Skeletal muscle cell (primary cell): Measurements from ENCODE around the genes PRX, RAB4B, EGLN2 and CCDC97.

DNA sequence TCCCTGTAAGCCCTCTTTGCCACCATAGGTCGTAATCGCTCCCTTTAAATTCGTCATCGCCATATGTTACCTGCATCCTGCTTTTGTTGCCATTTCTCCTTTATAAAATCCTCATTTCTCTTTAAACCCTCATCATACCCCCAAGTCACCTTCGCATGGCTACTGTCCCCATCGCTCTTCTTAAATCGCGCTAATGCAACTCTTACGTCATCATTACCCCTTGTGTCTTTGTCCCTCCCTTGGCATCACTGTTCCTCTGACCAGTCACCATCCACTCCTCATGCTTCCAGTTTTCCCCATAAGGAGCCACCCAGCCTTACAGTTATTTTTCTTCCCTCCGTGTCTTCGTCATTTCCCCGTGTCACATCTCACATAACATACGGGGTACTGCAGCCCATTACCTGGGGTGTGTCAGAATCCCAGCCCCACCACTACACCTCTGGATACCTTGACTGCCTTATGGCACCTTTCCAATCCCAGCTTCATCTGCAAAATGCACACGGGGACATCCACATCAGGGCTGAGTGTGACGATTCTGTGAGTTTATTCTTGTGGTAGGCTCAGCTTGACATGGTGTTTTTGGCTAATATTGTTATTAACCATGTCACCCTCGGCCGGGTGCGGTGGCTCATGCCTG lies 688 bp downstream of the PLD3 start:
- RRBS = no CpG with 5 or more reads among the region's 18 CpGs

DNA sequence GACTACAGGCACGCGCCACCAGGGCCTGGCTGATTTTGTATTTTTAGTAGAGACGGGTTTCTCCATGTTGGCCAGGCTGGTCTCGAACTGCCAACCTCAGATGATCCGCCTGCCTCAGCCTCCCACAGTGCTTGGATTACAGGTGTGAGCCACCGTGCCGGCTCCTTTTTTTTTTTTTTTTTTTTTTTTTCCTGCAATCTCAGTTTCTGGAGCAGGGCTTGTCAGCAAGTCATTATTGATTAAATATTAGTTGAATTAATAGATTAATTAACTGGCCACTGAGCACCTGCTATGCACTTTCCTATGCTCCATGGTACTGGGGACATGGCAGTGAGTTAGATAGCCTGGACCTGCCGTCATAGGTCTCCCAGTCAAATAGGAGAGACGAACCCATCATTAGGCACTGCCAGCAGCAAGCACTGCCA lies 7.0 kb downstream of the PLD3 start:
- RRBS = no CpG with 5 or more reads among the region's 9 CpGs

DNA sequence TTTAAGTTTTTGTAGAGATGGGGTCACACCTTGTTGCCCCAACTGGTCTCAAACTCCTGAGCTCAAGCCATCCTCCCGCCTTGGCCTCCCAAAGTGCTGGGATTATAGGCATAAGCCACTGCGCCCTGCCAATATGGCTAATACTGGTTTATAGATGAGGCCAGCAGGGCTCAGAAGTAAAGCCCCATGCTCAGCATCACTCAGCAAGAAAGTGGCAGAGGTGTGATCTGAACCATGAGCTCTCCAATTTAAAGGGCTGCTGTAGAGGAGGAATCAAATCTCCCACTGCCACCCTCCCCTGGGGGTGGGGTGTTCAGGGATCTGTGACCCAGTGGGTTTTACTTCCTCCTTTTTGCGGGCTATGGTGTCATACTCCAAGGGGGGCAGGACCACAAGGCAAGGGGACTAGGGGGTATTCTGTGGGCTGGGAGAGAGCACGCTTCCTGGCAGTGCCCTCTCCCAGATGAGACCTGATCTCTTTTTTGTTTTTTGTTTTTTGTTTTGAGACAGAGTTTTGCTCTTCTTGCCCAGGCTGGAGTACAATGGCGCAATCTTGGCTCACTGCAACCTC lies 10.2 kb downstream of the PLD3 start:
- RRBS = no CpG with 5 or more reads among the region's 5 CpGs

DNA sequence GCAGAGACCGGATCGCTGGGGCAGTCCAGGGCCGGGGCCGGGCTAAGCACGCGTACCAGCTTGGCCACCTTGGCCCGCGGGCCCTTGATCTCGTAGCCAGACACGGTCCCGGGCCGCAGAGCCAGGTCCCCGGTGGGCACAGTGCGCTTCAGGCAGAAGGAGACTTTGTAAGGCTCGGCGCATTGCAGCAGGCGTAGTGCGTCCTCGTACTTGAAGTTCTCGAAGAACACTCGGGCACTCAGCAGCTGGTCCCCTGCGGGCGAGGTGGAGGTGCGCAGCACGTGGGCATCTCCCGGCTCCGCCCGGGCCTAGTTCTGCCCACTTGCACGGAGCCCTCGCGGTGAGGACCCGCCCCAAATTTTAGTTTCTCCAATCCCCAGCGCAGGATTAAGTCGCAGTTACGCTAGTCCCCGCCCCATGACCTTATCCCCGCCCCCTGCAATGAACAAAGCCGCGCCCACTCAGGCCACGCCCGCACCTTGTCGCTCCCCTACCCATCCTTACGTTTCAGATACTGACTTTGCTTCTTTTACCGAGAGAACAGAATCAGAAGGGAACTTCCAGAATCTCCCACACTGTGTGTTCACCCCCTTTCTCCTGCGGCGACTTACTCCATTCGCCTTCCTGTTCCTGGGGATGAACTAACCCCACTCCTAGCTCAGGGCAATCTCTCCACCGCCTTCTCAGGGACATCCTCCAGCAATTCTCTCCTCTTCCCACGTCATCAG lies 8.7 kb upstream of the HIPK4 start:
- RRBS = 43% methylated on average over 8 of the region's 49 CpGs

GRCh38 chr19:40413080-40414008 lies at the start of gene PRX:
Gene PRX, minus strand, starts transcription at chr19:40413378.
- RRBS = 20% methylated on average over 2 of the region's 22 CpGs

DNA sequence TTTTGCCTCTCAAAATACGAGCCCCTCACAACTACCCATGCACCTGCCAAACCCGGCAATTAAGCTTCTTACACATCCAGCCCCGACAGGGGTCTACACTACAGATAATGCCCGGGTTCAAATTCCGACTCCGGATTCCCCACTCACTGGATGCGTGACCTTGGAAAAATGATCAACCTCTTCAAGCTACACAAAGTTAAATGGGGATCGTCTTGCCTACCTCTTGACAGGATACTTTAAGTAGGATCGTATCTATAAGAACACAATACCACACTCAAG lies 363 bp upstream of the SERTAD1 start:
- RRBS = under 1% methylated on average over 2 of the region's 9 CpGs

DNA sequence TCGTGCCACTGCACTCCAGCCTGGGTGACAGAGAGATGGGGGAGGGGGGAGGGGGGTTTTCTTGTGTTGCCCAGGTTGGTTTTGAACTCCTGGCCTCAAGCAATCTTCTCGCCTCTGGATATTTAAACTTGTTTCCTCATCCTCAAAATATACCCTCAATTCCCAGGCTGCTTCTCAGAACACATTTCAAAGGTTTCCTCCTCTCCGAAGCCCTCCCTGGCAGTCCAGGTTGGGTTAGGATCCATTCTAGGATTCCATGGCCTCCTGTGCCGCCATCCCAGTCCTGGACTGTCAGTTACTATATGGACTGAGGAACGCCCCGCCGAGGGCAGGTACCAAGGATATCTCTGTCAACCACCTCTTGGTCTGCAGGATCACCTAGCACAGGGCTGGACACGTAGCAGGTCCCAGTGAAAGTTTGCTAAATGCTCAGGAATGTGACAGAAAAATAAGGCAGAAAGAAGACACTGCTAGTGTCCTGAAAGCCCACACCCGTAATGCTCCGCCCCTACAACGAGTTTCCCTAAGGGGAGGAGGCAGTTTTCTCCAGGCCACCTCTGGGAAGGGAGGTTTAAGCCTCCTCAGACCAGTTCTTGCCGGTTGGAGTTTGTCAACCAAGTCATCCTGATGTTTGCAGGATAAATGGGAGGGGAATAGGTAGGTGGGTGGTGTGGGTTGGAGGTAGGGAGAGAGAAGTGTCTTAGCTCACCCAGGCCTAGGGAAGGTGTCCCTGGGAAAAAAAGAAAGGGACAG lies 1.6 kb upstream of the SERTAD3 start:
- RRBS = no CpG with 5 or more reads among the region's 12 CpGs

DNA sequence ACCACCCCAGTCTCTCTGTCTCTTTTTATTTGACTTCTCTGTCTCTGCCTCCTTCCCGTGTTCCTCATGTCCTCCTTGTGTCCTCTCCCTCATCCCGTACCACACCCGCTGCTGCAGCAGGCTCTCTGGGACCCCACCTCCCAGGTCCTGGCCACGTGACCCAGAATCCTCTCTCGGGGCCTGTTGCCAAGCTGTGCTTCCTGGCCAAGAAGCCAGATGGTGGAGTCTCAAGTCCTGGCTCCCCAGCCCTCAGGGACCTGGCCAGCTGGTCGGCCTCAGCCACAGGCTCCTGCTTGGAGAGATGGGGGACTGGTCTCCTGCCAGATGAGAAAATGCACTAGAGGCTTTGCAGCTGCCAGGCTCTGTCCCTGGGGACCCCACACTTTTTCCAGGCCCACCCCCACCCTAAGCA lies 34.5 kb upstream of the SHKBP1 start:
- RRBS = no CpG with 5 or more reads among the region's 6 CpGs

DNA sequence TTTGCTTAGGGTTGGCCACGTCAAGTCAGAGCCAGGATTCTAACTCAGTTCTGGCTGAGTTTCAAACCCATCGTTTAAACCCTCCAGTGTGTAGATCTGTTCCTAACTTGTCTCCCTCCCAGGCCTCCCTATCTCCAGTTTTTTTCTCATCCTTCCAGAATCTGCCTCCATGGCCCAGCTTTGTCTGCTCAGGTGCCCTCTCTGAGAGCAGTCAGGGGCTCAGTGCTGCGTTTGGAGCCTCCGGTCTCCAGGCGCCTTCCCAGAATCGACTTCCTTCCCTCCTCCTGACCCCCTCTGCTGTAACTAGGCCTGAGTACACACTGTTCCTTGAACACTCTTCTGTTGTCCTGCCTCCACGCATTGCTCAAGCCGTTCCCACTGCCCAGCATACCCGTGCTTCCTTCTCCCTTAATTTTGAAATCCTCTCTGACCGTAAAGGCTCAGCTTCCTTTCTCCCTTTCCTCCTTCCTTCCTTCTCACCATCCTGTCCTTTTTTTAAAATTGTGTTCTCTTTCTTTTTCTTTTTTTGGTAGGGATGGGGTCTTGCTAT lies 3.6 kb downstream of the ITPKC start:
- RRBS = no CpG with 5 or more reads among the region's 10 CpGs

GRCh38 chr19:40745281-40745738 lies 5.0 kb downstream of the ACTMAP start:
- RRBS = no CpG with 5 or more reads among the region's 7 CpGs

GRCh38 chr19:40777004-40778131 lies 679 bp upstream of the RAB4B start:
- RRBS = no CpG with 5 or more reads among the region's 35 CpGs

DNA sequence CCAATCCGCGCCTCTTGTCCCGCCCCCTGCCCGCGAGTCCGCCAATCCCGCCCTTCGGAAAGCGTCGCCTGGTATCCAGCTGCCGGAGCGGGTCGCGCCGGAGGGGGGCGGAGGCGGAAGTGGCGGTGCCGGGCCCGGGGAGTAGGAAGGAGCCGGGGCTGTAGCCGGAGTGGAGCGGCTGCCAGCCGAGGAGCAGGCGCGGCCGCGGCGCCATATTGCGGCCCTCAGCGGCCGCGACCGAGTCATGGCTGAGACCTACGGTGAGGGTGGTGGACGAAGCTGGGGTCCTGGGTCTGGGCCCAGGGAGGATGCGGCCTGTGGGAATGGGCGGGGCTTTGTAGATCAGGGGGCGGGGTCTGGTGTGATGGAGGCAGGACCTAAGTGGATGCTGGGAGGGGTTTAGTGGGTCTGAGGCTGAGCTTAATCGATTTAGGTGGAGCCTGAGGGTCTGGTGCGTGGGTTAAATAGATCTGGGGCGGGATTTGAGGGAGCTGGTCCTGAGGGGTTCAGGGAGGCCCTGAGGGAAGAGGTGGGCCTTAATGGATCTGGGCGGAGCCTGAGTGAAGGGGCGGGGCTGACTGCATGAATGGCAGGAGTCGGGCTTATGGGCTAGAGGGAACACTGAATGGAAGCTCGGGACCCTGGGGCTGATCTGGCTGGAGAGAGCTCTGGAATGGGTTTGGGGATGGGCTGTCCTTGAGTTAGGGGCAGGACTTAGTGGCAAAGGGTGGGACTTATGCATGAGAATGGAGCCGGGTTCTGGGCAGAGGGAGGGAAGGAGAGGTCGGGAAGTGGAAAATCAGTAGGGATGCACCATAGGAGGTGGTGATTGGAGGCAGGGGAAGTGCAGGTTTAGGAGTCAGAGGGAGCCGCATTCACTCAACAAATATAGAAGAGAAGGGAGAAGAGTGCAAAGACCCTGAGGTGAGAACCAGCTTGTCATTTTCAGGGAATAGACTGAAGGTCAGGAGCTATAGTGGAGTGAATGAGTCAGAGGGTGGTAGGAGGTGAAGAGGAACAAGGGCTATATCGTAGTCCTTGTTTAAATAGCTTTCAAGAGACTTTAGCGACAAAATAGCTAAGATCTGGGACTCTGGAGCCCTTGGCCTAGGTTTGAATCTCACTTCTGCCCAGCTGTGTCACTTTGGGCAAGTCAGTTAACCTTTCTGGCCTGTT lies at the start of gene RAB4B:
Gene RAB4B, plus strand, starts transcription at position 116 of the 1,176 bp plus-strand sequence.
- RRBS = no CpG with 5 or more reads among the region's 51 CpGs

- RRBS = under 1% methylated on average over 23 of the region's 91 CpGs
Measured at GRCh38 chr19:40798480-40799347, at the start of gene EGLN2. Gene EGLN2, plus strand, starts transcription at chr19:40799191.

DNA sequence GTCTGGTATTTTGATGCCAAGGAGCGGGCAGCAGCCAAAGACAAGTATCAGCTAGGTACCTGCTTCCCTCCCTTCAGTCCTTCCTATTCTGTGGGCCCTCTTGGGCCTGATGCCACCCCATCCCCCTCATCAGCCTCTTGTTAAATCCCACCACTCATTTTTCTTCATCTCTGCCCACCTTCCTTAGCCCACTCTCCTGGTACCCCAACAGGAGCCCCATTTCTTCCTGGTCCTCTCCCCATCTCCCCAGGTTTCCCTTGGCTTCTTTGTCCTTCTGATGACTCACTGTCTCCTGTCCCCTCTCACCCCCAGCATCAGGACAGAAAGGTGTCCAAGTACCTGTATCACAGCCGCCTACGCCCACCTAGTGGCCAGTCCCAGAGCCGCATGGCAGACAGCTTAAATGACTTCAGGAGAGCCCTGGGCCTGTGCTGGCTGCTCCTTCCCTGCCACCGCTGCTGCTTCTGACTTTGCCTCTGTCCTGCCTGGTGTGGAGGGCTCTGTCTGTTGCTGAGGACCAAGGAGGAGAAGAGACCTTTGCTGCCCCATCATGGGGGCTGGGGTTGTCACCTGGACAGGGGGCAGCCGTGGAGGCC lies 8.6 kb downstream of the EGLN2 start:
- RRBS = no CpG with 5 or more reads among the region's 6 CpGs

- RRBS = no CpG with 5 or more reads among the region's 38 CpGs
Measured at GRCh38 chr19:40811459-40812515, 12.8 kb downstream of the EGLN2 start.

DNA sequence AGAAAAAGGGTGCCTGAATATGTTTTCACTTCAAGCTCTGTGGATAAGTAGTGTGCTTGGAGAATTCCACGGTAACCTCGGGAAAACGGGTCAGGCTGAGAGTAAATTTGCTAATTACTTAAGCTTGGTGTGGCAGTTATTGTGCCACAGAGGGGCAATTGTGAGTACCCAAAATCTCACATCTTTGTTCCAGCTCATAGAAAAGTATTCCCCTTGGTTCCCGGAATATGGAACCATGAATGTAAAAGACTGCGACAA lies 36.3 kb upstream of the CYP2B6 start:
- RRBS = no CpG with 5 or more reads among the region's 5 CpGs

- RRBS = no CpG with 5 or more reads among the region's 6 CpGs
Measured at GRCh38 chr19:40969737-40970207, 21.3 kb upstream of the CYP2B6 start.

- RRBS = no CpG with 5 or more reads among the region's 4 CpGs
Measured at GRCh38 chr19:41167145-41167456, 25.9 kb upstream of the CYP2S1 start.

DNA sequence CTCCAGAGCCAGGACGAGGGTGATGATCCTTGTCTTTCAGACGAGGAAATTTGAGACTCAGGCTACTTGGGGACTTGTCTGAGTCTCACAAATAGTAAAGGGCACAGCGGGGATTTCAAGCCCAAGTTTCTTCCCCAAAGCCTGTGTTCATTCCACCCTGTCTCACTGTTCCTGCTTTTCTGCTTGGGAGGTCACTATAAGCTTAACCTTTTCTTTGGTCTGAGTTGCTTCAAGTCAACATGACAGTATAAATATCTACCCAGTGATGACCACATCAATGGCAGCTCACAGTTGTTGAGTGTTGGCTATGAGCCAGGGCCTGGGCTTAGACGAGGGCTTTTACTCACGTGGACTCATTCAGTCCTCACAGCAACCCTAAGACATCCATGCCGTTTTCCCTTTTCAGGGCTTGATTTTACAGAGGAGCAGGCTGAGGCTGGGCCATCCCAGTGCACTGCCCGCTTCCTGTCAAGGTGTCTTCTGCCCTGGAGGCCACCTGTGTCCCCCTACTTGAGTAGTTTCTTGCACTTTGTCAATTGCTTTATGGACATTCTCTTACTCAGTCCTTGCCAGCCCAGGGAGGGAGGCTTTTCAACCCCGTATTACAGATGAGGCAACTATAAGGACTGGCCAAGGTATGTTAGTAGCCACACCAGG lies 10.2 kb upstream of the CCDC97 start:
- RRBS = no CpG with 5 or more reads among the region's 8 CpGs

- RRBS = under 1% methylated on average over 11 of the region's 64 CpGs
Measured at GRCh38 chr19:41309678-41310813, at the start of gene CCDC97. Gene CCDC97, plus strand, starts transcription at chr19:41310172.